Left ventricle myocardium (tissue), 1 donor: ENCODE measurements around the gene RNF182.

GRCh38 chr6:13873584-13874351 lies 51.0 kb upstream of the RNF182 start:
- PRO-cap: no peak

GRCh38 chr6:13924295-13925441 lies at the start of gene RNF182:
TSS of gene RNF182 (plus strand) at chr6:13924952.
- PRO-cap: no peak

DNA sequence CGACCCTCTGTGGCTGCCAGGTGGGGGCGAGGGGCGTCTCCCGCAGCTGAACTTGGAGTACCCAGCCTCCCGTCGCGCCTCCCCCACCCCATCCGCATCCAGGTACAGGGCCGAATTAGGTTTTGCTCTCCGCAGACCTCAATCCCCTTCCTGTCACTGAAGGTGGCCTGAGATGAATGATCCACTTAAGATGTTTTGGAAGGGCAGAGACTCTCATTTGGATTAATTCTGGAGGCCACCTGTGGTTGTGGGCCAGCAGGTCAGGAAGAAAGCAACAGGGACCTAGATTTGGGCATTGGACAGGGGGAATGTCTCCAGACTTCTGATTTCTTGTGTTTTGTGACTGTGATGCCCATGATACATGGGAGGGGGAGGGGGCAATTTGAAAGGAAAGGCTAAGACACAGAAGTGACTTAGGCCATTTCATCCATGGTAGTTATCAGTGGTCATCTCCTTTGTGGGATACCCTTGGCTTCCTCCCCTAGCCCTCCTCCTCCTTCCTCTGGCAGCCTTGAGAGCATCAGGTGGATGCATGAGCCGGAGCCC lies 644 bp downstream of the CD83 start:
- PRO-cap: no peak

DNA sequence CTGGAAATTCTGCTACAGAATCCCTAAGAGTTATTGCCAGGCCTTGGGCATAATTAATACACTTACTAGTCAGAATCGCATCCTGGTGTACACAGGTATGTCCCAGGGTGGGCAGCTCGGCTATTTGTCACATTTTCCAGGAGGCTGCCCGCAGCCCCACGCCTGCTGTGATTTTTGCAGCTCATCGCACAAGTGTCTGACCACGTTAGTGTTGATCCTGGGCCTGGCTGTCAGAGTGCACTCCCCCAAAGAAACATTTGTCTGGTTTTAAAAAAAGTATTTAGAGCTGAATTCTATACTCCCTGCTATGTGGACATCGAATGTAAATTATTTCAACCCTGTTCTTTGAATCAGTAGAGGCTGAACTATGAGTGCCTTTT lies 105.4 kb downstream of the CD83 start:
- PRO-cap: no peak

DNA sequence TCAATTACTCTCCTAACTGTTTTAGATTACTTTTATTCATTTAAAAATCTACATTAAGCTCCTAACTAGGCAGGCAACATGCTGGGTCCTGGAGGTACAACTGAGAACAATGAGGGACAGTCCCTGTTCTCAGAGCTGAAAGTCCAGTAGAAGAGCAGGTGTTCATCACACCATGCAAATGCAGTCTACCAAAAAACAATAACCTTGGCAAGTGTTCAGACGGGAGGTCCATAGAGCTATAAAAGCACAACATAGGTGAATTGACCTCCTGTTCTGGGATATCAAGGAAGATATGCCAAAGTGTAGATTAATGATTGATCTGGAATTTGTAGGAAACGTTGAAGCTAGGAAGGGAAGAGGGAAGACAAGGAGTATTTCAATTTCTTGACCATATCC lies 485.9 kb upstream of the JARID2 start:
- PRO-cap: no peak

GRCh38 chr6:14784615-14785419 lies 461.1 kb upstream of the JARID2 start:
- PRO-cap: no peak

DNA sequence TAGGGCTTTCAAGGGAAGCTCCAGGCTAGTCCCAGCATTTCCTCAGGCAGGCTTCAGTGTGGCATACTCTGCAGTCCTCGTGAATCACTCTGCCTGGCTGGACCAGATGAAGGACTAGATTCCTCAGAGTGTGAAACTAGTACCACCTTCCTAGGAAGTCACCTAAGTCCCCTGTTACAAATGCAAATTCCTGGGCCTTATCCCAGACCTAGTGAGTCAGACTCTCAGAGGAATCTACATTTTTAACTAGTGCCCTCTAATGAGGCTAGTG lies 279.7 kb upstream of the JARID2 start:
- PRO-cap: no peak

GRCh38 chr6:15264831-15265517 lies 19.1 kb downstream of the JARID2 start:
- PRO-cap: no peak

GRCh38 chr6:15298939-15299480 lies 53.1 kb downstream of the JARID2 start:
- PRO-cap: no peak

DNA sequence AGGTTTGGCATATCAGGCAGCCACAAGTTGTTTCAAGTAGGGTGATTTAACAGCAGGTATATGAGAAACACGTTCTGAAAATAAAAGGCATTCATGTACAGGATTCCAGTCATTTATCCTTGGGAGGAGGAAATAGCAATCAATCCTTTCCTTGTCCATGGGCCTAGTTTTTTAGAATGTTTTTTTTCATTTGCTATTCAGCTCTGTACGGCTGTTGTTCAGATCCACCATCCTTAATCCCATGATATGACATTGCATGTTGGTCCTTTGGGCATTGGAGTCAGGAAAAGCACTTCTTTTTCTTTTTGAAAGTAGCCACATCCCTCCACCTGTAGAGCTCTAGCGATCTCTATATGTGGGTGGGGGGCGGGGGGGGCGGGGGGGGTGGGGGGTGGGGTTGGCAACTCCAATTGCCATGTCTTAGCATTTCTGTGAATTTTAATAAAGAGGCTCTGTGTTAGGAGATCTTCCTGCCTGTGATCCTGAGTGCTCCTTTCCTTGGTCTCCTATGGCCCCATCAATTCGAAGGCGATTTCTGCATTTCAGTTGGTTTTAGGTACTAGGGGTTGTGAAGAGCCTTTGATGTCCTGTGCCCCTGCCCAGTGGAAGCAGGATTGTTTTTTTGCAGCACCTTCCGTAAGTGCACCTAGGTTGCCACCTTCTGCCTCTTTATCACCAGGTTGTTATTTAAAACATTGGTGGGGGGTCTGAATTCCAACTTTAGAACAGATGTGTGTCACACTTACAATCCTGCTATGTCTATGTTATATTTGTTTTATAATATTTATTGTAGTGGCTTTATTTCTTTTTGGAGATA lies 120.5 kb downstream of the JARID2 start:
- PRO-cap: no peak

DNA sequence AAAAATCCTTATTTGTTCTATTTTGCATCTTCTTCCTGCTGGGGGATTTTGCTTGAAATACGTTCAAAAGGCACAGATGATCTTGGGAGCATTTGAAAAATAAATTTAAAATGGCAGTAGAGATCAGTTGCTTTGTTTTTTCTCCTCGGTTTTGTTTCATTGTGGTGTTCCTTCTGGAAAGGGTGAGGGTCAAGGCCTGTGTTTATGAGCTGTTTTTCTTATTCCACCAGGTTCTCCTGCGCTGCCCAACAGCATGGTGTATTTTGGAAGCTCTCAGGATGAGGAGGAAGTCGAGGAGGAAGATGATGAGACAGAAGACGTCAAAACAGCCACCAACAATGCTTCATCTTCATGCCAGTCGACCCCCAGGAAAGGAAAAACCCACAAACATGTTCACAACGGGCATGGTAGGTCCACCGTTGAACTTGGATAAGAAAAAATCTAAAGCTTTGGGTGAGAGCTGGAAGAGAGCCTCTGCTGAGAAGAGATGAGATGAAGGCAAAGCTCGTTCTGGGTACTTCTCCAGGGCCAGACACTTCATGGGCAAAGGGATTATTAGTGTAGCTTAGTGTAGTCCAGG lies 194.4 kb downstream of the DTNBP1 start:
- PRO-cap: no peak

DNA sequence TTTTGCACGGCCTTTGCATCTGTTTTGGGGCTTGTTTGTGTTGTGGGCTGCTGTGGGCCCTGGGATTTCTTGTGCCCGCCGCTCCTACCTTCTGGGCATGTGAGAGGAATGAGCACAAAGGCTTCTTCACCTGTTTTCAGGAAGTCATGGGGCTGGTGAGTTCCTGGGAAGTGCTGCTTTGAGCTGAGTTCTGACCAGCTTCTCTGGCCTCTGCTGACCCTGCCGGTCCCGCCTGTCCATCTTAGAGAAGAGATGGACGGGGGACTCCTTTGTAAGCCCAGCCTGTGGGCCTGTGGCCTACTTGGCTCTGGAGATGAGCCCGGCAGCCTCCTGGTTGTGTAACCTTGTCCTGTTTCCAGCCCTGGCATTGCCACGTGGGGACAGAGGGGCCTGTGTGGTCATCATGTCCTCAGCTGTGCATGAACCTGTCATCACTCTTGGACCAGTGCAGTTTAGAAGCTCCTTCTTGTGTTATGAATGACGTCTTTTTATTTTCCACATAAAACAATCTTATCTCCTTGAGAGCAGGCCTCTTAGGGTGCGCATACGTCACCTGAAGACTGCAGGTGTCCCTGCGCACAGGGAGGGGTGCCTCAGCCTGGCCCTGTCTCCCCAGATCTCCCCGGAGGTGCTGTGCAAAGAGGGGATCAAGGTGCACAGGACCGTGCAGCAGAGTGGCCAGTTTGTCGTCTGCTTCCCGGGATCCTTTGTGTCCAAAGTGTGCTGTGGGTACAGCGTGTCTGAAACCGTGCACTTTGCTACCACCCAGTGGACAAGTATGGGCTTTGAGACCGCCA lies 151.0 kb downstream of the DTNBP1 start:
- PRO-cap: no peak

GRCh38 chr6:15520422-15521107 lies 142.3 kb downstream of the DTNBP1 start:
- PRO-cap: no peak

DNA sequence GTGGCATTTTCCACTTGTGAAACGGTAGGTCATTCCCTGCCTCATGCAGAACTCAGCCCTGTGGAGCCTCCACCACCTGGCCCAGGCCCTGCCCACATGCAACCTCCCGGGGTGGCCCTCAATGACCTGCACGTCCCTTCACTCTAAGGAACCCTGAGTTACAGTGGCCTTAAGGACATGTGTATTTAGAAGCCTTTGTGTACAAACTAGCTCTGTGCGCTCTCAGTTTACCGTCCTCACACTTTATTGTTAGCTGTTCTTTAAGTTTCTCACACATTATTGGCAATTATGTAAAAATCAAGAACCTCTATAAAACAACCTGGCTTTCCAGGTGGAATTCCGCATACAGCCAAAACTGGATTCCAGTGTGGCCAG lies 140.3 kb downstream of the DTNBP1 start:
- PRO-cap: no peak

DNA sequence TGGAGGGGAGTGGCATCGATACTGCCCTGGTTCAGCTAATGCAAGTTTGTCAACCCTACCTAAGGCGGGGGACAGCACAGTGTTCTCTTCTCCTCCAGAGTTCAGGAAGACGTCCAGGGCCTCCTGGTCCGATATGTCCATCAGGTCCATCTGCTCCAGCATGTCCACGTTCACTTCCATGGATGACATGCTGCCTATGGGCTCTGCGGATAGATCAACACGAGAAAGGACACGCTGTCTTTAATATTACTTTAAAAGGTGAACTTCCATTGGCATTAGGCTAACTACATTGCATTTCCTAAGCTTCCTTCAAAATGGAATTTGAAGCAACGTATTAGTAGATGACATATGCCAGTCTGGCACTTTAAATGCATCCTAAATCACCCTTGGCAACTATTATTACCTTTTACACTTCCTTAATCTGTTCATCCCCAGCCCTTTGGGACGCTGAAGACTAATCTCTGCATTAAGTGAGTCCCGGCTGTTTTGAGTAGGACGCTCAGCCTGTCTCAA lies 138.3 kb downstream of the DTNBP1 start:
- PRO-cap: no peak

DNA sequence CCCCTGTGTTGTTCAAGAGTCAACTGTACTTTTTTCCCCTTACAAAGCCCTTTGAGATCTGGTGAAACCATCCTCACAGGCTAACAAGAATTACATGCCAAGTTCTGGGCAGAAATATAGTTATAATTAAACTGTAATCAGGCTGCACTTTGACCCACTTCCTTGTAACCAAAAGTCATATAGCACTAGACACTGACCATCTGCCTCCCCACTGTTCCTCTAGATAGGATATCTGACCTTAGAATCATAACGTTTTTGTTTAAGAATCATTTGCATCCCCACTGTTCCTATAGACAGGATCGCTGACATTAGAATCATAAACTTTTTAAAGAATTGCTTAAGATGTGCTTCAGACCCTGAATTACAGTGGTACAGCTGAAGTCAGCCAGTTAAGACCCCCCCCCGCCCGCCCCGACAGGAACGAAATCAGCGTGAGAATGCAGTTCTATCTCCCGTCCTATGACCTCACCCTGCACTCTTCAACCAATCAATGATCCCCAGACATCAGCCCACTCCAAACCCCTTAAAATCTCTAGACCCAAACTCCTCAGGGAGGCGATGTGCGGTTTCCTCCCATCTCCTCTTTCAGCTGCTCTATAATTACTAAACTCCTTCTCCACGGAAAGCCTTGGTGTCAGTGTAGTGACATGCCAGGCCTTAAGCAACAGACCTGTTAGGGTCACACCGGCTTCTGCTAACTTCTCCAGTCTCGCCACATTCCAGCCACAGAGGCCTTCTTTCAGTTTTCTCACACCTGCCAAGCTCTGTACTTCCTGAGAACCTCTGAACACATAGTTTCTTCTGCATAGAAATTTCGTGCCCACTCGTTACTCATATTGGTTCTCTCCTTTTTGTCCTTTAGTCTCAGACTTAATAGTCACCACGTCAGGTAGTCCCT lies 93.6 kb downstream of the DTNBP1 start:
- PRO-cap: no peak

GRCh38 chr6:15577706-15578301 lies 85.0 kb downstream of the DTNBP1 start:
- PRO-cap: no peak

DNA sequence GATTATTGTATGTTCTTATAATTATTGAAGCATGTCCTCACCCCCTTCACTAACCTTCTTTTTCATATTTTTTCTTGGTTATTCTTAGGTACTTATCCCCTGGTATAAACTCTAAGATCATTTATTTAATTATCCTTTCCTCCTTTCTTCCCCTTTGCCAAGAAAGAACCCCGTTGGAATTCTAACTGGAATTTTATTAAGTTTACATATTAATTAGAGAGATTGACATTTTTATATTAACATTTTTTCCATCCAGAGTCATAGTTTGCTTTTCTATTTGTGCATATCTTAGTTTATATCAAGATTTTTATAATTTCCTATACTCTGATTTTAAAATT lies 56.9 kb upstream of the DTNBP1 start:
- PRO-cap: no peak

GRCh38 chr6:15881180-15881496 lies 218.3 kb upstream of the DTNBP1 start:
- PRO-cap: no peak

DNA sequence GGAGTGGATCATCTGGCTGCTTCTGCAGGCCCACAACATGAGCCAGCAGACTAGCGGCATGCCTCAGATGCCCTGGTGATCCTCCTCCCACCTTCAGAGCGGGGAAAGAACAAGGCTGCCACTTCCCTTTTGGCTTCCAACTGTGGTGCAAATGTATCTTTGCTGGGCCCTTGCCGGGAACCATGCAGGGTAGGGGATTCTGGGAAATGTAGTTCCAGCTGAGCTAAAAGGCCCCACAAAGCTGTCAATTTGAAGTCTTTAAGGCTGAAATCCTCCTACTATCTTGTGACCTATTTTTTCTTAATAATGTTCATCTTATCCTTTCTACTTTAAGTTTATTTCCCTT lies 167.6 kb upstream of the MYLIP start:
- PRO-cap: no peak